ENCODE measurements around a stretch of chr22.

DNA sequence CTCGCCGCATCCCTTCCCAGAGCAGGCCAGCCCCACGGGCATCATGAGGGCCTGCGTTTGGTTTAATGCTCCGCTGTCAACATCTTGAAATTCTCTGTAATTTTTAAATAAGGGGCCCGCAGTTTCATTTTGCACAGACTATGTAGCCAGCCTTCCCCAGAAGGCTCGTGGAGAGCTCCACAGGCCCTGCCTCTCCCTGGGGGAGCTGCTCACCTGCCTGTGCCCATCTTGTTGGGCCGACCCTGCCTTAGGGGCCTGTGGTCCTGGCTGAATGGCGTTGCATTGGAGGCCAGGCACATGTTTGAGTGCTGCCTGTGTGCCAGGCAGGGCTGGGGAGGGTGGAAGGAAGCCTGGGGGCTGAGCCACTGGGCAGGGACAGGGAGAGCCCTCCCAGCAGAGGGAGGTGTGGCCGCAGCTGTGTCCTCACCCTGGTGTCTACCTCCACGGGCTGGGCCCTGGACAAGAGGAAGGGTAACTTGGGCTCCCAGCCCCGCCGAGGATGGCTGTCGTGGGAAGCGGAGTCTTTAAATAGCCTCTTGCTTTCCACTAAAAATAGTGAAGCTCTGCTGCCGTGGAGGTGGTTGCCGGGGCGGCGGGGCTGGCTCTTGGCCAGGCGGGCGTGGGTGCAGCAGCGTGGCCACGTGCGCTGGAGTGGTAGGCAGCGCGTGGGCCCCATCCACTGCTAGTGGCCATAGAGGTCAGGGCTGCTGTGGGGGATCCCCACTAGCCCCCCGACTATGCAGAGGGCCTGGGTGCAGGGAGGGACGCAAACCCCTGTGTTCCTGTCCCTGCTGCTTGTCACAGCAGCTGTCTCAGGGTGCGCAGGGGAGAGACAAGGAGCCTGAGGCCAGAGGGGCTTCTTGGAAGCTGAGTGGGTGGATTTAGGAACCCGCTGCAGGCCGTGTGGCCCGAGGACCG, 6.1 kb downstream of the ZDHHC8 start:
- PRO-cap, 8 experiments, result no peak in any of the 8 experiments

DNA sequence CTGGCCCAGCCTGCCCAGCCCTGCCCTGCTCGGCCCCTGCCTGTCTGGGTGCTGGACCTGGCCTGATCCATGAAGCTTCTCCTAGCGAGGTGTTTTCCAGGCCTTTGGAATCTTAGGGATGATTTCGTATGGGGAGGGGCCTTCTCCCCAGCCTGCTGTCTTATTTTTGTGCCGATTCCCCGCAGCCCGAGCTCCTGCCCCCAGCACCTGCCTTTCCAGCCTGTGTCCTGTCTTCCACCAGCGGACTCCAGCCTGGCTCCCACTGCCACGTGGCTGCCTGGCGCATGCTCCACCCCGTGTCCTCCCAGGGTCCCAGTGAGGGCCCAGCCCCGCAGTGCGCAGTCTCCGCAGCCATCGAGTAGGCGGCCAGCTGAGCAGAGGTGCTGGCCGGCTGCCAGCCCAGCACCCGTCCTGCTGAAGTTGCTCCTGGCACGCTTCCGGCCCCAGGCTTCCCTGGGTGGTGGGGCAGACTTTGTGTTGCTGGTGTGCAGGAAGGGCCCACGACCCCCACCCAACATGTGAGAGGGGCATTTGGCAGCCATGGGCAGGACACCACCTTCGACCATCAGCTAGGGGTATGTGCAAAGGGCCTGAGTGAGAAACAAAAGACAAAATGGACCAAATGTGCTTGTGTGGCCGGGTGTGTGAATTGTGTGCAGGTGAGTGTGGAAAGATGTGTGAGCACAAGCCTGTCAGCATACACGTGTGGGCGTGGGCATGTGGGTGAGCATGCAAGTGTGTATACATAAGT, 56.1 kb downstream of the RTN4R start:
- PRO-cap, 8 experiments, result no peak in any of the 8 experiments

GRCh38 chr22:20301045-20301509, 18.8 kb downstream of the DGCR6L start:
- PRO-cap, 8 experiments, result no peak in any of the 8 experiments

GRCh38 chr22:20424808-20425970, 12.4 kb downstream of the SCARF2 start:
- PRO-cap, 8 experiments, result no peak in any of the 8 experiments

DNA sequence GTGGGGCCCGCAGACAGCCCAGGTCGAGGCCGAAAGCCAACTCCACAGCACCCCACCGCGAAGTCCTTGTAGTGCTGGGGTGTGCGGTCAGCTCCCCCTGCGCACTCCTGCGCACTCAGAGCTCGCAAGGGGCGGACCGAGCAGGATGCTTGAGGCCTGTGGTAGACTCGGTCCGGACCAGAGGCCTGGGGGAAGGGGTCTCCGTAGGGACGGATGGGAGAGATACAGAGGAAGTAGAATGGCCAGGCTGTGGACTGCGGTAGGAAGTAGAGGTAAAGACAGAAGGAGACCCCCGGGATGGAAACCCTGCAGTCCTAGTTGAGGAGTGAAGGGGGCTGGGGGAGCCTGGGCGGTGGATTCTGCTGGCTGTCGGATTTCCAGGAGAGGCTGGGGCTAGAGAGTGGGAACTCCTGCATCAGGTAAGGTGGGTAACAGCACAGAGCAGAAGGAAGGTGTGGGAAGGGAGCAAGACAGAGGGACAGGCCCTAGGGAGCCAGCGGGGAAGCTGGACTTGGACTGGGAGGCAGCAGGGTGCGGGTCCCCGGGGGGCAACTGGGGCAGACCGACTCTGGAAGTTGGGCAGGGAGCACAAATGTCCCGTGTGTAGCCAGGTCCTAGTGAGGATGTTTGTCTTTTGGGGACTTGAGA, 739 bp upstream of the SCARF2 start:
- PRO-cap, 8 experiments, result no peak in any of the 8 experiments

DNA sequence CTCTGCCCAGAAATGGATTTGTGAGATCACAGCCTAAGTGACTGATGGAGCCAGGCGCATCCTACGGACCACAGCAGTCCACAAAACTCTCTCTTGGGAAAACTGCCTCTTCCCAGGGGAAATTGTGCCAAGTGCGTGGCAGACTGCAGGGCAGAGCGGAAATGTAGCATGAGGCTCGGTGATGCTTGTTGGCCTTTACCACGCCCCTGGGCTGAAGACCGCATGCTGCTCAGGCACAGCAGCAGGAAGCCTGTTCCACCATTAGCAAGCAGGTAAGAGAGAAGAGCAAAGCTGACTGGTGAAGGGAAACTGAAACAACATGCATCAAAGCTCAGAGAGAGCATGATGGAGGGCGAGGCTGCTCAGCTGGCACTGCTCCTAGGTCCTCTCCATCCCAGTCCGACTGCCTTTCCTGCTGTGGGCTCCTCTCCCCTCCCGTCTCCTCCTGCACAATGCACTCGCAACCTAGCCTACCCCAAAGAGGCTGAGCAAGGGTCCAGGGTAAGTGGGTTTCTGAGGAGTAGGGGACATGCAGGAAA, 26.6 kb upstream of the SCARF2 start:
- PRO-cap, 8 experiments, result peak in 7 of 8 experiments; most common plus-strand start position 334 of the sequence (in 7); most common minus-strand start position 162 of the sequence (in 5)

DNA sequence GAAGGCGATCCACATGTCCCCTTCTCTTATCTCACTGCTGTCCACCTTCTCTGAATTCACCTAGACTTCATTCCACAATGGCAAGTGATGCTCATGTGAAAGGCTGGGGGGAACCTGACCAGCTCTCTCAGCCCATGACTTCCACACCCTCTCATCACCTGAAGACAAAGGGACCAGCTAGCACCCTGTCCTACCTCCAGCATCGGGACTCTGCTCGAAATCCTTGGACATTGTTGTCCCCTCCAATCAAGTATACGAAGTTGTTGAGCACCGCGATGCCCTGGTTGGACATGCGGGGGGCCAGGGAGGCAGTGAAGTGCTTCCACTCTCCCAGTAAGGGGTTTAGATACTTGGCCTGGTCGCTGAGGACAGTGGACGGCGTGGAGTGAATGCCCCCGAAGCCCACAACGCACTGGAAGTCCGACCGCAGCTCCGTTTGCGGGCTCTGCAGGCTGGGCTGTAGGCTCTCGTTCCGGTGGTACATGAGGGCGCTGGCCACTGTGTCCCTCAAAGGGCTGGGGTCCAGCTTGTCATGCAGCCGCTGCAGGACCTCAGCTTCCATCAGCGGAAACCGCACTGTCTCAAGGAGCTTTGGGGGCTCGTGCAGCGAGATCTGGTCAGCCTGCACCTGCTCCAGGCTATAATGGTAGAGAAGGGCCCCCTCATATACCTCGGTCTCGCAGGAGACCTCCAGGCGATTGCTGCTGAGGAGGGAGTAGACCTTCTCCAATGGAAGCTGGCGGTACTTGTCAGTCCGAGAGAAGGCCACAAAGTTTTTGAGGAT, 27.2 kb upstream of the SCARF2 start:
- PRO-cap, 8 experiments, result no peak in any of the 8 experiments

- PRO-cap, 8 experiments, result no peak in any of the 8 experiments
Measured at GRCh38 chr22:20511723-20512102, 4.3 kb downstream of the MED15 start.

DNA sequence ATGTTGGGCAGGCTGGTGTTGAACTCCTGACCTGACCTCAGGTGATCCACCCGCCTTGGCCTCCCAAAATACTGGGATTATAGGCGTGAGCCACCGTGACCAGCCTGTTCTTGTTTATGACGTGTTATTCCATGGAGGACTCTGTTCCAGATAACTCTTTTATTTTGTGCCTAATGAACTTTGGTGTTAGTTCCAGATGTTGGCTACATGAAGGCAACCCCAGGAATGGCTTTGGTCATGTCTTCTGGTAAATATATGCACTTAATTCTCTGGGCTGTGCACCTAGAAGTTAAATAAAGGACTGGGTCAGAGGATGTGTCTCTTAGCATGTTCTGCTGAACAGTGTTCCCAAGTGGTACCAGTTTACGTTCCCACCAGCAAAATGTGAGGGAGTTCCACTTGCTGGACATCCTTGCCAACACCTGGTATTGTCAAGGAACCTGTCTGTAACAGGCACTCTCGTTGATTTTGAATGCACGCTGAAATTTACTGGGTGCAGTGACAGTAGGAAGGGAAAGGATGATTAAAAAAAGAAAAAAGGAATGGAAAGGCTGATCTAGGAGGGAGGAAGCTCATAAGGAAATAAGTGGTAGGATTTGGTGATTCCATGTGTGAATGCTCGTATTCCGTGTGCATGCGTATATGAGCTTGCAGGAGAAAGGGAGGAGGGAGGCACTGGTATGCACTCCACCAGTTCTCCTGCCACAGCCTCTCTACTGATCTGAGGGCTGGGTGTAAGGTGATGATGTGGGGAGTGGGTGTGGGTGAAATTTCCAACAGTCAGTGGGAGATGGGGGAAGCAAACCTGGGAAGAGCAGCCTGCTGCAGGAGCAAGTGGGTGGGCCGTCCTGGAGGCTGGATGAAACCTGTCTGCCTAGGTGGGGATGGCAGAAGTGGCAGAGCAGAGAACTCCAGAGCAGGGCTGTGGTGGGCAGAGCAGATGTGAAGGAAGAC, 14.8 kb downstream of the MED15 start:
- PRO-cap, 8 experiments, result no peak in any of the 8 experiments

DNA sequence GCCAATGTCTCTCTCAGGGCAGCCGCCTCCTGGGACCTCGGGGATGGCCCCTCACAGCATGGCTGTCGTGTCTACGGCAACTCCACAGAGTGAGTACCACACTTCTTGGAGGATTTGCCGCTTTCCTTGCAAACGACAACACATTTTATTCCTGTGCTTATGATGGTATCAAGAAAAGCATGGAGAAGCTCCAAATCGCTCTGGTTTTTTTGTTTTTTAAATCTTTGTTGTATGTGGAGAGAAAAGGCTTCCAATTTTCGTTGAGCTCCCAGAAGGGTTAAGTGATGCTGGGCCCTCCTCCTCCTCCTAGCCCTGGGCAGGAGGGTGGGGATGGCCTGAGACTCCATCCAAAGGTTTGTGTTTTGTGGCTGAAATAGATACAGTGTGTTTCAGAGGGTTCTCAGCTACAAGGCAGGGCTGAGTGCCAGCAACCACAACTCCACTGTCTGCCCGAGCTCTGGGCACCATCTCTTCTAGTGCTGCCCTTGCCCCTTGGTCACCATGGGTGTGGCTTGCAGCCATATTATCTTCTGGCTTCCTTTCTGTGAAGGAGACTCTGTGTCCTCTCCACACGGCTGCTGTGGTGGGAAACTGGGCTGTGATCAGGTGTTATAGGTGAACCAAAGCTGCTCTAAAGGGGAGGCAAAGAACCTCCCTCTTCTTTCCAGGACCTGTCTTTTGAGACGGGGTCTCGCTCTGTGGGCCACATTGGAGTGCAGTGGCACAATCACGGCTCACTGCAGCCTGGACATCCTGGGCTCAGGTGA, 47.8 kb downstream of the MED15 start:
- PRO-cap, 8 experiments, result no peak in any of the 8 experiments

GRCh38 chr22:20582616-20583713, 75.6 kb downstream of the MED15 start:
- PRO-cap, 8 experiments, result no peak in any of the 8 experiments

DNA sequence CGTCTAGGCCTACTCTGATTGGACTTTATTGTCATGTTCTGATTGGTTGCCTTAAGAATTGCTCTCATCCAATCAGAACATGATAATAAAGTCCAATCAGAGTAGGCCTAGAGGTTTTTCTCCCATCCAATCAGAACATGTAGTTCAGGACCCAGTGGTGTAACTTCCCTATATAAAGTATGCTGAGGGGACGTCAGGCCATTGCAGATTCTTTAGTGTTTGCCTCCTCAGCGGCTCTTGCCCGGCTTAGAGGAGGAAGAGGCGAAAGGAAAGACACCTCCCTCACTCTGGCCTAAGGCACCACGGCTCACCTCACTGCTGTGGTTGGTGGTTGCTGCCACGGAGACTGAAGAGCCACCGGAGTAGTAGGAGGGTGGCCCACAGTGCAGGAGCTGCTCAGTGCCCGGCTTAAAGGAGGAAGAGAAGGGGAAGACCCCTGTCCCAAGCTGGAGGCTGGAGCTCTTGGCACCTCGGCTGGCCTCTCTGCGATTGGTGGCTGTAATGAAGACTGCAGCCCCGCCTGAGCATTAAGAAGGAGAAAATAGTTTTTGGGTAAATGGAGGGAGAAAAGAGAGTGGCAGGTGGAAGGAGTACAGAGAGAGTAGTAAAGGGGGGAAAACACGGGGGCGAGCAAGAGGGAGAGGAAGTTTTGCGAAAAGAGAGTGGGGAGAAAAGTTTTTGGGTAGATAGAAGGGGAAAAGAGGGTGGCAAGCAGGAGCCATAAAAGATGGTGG, 116.7 kb upstream of the SERPIND1 start:
- PRO-cap, 8 experiments, result no peak in any of the 8 experiments

DNA sequence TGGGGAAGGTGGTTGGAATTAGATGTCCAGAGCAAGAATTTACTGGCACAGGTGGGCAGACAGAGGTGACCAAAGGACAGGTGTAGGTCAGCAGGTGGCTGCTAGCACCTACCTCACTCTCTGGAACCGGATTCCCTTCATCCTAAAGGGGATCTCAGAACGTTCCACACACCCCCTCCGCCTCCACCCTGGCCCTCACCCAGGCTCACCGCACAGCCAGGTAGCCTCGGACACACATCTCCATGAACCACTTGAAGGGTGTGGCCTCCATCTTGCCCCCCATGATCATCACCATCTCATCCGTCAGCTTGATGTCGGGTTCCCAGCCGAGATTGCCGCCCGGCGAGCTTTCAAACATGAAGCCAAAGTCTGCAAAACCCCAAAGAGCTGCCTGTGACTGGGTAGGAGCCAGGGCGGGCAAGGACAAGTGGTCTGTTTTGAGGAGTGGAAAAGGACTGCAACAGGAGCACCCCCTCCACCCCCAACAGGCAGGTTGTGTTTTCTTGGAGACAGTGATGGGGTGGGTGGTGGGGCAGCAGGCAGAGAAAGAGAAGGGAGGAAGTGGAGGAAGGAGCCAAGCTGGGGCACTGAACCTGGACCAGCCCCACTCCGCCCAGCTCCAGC, 63.3 kb upstream of the SERPIND1 start:
- PRO-cap, 8 experiments, result peak in 1 of 8 experiments; most common minus-strand start position 492 of the sequence (in 1)

DNA sequence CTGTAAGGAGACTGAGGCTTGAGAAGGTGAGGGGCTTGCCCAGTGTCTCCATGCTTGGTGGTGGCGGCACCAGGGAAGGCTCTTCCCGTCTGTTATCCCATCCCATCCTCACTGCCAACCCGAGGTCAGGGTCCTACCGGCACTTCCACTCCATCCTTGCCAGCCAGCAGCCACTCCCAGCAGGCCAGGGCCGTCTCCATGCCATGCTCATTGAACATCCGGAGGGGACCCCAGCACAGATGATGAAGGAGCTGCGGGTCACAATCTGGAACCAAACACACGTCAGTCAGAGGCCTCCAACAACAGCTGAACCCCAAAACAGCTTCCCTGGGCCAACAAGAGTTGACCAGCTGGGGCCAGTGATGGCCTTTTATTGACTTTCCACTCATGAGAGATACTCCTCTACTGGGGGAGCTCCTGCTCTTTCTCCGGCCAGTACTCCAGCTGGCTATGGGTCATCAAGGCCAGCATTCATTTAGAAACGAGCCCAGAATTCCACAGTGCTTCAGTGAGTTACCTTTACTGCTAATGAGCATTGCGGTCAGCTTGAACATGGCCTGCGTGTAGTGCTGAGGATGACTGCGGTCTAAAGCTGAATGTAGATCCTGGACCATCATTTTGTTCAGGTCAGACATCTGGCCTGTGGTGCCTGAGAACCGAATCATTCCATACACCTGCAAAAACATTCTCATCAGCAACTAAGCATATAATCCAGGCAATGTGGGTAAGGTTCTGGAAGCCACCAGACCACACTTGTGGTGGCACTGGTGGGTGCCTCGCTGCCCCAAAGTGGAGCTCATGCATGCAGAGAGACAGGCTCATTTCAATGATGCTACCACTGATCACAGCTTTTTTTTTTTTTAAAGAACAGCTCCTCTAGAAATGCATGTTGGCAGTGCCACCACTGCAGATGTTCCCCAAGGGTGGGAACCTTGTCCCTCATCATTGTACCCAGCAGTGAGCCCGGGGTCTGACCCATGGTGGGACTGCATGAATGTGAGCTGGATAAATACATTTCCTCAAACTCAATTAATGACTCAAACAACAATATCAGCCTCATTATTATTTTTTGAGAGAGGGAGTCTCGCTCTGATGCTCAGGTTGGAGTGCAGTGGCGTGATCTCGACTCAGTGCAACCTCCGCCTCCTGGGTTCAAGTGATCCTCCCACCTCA, 31.4 kb upstream of the SERPIND1 start:
- PRO-cap, 8 experiments, result no peak in any of the 8 experiments

- PRO-cap, 8 experiments, result no peak in any of the 8 experiments
Measured at GRCh38 chr22:20778998-20780193, 5.5 kb downstream of the SERPIND1 start.

GRCh38 chr22:20810611-20811156, 36.8 kb downstream of the SERPIND1 start:
- PRO-cap, 8 experiments, result peak in 2 of 8 experiments; most common minus-strand start chr22:20810897 (in 2)

DNA sequence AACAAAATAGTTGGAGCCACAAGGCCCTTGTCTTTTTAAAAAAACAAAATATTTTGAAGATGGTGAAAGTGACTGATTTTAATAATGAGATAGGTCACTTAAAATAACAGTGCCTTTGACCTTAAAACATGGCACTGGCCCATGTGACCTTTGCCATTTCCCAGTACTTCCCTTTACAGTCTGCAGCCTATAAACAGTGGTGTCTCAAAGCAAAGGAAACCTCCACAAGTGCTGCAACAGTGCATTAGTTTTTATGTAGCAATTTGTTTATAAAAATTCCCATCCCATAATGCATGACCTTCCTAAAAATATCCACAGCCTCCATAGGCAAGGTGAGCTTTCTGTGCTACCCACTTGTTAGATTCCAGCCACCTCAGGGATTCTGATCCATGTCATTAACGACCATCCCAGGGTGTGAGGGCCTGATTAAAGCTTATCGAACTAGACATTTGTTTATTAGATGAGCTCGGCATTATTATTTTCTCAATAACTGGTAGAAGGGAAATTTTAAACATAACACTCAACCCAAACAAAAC, 28.1 kb upstream of the CRKL start:
- PRO-cap, 8 experiments, result no peak in any of the 8 experiments

GRCh38 chr22:20933567-20934247, 16.5 kb downstream of the CRKL start:
- PRO-cap, 8 experiments, result peak in 1 of 8 experiments; most common plus-strand start chr22:20933929 (in 1)

DNA sequence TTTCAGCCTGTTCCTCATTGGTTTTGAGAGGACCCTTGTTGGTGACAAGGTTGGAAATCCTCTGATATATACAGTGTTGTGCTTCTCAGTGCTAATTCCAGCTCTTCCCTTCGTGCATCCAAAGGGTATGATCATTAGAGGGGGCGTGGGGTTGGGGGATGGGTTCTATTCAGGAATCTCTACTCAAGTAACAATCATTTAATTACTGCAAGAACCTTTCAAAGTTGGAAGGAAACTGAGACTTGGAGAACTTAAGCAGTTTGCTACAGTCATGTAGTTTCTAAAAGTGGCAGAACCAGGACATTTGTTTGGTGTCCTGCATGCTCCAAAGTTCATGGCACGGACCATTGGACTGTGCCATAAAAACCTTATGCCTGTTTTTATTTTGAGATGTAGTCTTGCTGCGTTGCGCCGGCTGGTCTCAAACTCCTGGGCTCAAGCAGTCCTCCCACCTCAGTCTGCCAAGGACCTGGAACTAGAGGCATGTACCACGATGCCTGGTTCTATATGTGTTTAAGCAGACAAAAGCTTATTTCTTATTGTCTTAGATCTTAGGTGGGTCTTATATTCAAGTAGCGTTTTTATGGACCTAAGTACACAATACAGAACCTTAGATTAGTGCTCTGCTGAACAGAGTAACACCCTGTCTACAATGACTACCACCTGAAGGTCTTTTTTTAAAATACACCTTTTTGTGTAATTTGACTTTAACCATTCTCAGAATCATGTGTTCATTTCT, 18.6 kb upstream of the AIFM3 start:
- PRO-cap, 8 experiments, result no peak in any of the 8 experiments

GRCh38 chr22:20965021-20965306, 2.1 kb upstream of the AIFM3 start:
- PRO-cap, 8 experiments, result no peak in any of the 8 experiments

All from peripheral blood mononuclear cell (primary cell).